ENCODE data around the gene CPA1.

GRCh38 chr7:129779038-129779411, 167.5 kb downstream of the NRF1 start:
- RRBS = 55% methylated on average over 15 of the region's 32 CpGs

DNA sequence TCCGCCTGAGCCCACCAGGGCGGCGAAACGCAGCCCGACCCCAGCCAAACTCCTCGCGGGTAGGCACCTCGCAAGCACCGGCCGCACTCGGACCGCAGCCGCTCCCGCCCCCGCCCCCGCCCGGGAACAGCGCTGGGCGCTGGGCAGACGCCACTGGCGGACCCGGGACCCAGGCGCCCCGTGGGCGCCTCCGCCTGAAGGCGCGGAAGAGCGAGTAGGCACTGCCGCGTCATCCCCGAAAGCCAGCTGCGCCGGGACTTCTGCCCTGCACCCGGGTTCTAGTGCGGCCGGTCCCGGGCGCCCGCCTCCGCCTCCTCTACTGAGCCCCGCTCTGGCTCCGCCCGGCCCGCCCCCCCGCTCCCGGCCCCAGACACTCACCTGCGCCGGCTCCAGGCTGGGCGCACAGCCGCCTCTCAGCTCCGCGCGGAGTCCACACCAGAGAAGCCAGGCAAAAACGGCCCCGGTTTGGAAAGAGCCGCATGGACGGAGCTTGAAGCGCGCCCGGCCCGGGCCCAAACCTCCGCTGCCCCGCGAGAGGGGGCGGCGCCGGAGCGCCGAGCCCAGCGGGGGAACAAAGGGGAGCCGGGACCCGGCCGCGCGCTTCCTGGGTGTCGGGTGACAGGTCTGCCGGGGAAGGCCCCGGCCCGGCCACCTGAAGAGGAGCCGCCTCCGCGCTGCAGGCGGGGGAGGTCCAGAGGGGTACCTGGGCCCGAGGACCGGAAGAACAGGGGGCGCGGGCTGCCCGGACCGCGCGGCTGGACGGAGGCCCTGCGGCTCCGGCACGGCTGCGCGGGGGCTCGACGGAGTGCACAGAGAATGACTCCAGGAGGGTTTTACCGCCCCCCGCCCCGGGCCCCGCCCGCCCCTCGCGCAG, 168.1 kb downstream of the NRF1 start:
- RRBS = 5% methylated on average over 74 of the region's 107 CpGs

GRCh38 chr7:129833225-129834314, 119.2 kb downstream of the UBE2H start:
- RRBS = no CpG with 5 or more reads among the region's 15 CpGs

DNA sequence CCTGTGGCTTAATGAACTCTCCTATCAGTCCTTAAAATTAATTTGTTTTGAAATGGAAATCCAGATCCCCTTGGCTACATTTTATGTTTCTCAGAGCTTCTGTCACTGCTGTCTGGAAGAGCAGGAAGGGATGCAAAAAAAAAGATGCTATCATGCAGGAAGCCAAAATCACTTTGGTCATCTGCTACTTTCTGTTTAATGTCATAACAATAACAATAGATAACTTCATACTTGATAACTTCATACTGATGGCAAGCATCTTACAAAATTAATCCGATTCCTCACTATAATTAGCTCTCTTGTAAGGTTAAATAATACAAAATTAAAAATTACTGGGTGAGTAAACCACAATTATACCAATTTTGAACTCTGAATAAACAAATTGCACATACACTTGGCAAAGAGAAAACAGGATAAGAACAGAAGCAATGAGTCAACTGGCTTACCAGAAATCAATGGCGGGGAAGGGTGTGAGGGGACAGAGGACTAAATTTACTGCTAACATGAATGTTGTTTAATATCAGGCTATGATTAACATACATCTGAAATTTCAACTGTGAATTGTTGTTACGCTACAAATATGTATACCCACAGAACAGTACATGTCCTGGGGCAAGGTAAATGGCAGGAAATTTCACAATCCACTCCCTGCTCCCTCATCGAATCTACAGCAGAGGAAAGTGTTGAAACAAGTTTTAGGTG, 99.3 kb downstream of the UBE2H start:
- RRBS = no CpG with 5 or more reads among the region's 4 CpGs

DNA sequence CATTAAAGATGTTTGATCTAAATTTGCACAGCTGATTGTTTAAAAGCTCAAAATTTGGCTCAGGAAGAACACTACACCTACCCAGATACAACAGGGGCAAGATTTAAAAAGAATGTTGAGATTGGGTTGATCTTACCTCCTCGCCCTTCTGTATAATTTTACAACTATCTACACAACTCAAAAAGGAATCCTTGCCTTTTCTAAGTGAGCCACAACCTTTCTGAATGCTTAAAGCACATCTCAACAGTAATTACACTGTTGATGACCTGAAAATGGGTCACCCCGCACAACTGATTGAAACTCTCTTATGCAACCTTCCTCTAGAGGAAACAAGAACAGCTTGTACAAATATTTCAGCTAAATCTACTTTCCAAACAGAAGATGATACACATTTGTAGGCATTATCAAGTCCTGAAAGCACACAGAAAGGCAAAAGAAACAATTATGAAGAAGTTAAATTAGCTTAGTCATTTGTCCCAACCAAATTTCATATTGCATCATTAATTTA, 75.5 kb downstream of the UBE2H start:
- RRBS = no CpG with 5 or more reads among the region's 2 CpGs

- RRBS = no CpG with 5 or more reads among the region's 9 CpGs
Measured at GRCh38 chr7:129906852-129907358, 45.9 kb downstream of the UBE2H start.

DNA sequence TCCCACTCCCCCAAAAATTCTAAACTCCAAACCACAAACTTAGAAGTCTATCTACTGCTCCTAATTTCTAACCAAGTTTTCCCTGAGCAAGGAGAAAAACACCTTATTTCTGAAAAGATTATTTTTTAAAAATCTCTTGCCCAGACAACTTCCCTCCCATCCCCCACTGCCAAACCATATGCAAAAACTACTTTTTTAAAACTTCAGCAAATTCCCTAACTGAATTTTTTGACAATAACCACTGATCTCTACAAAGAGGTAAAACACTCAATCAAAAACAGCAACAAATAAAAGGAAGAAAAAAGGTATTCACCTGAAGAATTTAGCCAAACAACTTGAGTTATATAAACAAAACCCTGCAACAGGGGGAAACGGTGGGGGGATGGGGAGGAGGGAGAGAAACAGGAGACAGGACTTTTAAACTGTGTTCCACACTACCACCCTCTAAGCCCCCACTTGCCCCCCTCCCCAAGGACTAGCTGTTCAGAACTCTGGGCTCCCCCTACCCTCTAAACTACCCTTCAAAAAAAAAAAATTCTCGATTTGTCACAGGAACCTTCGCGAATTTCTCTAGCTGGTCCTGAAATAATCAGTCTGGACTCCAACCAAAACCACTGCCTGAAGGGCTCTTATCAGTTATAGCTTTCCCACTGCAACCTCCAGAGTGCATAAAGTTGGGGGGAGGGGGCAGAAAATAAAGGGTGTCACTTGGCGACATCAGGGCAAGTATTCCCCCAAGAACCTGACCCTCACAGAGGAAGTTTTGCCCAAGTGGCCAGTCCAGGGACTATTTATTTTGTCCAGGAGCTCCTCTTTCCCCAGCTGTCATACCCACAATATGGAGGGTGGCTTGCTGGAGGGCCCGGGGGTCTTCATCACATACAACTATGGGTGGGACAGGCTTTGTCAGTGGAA, 1.5 kb downstream of the UBE2H start:
- RRBS = 2% methylated on average over 1 of the region's 6 CpGs

GRCh38 chr7:130140866-130141434, 64.3 kb downstream of the TMEM209 start:
- RRBS = 98% methylated on average over 5 of the region's 40 CpGs

GRCh38 chr7:130282615-130282988, 10.4 kb upstream of the CPA4 start:
- RRBS = no CpG with 5 or more reads among the region's 7 CpGs

DNA sequence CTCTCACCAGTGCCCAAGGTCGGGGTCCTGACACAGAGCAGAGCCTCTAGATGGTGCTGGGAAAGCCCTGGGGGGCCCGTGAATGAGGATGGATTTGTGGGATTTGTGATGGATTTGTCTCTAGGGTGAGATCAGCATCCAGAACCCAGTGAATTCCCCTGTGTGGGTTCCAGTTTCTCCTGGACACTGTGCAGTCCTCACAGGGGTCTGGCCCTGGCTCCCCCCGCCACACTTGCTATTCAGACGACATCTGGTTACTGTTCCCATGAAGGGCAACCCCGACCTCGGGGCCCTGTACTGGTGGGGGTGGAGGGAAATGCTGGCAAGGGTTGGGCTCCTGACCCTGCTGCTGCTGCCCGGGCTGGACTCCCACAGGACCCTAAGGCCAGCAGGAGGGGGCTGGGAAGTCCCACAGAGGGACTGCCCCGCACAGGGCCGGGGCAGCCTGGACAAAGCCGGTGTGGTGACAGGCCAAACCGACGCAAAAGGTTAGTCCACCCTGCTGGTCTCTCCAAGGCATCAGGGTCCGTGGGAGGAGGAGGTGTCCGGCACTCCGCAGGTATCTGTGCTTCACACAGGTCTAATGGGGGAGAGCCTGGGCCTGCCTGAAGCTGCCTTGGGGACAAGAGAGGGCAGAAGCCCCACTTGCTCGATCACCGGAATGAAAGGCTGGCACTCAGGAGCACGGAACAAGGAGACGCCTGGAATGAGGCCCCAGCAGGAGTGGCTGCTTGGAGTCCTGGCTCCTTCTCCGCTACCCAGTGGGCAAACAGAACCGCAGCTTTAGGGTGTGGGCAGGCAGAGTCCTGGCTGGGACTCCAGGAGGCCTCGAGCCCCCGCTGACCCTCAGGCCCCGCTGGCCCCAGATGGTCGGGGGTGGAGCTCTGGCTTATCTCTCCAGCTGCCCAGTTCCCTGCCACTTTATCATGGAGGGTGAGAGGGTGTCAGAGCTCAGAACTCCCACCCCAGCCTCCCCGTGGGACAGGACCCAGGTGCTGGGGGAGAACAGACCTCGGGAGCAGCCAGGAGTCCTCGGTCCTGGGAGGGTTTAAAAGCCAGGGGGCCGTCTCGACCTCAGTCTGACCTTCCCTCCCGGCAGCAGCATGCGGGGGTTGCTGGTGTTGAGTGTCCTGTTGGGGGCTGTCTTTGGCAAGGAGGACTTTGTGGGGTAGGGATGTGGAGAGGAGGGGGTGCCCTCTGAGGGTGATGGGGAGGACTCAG, at the start of gene CPA1:
CPA1 (plus strand) TSS at position 1,077 of the 1,221 bp plus-strand sequence.
- RRBS = 56% methylated on average over 3 of the region's 32 CpGs

GRCh38 chr7:130384042-130385334, 4.2 kb downstream of the CPA1 start:
- RRBS = no CpG with 5 or more reads among the region's 25 CpGs

- RRBS = no CpG with 5 or more reads among the region's 4 CpGs
Measured at GRCh38 chr7:130493878-130494308, 2.0 kb downstream of the MEST start.

GRCh38 chr7:130930805-130931276, 196.8 kb upstream of the KLF14 start:
- RRBS = no CpG with 5 or more reads among the region's 6 CpGs

GRCh38 chr7:130935433-130936199, 201.6 kb upstream of the KLF14 start:
- RRBS = no CpG with 5 or more reads among the region's 13 CpGs

DNA sequence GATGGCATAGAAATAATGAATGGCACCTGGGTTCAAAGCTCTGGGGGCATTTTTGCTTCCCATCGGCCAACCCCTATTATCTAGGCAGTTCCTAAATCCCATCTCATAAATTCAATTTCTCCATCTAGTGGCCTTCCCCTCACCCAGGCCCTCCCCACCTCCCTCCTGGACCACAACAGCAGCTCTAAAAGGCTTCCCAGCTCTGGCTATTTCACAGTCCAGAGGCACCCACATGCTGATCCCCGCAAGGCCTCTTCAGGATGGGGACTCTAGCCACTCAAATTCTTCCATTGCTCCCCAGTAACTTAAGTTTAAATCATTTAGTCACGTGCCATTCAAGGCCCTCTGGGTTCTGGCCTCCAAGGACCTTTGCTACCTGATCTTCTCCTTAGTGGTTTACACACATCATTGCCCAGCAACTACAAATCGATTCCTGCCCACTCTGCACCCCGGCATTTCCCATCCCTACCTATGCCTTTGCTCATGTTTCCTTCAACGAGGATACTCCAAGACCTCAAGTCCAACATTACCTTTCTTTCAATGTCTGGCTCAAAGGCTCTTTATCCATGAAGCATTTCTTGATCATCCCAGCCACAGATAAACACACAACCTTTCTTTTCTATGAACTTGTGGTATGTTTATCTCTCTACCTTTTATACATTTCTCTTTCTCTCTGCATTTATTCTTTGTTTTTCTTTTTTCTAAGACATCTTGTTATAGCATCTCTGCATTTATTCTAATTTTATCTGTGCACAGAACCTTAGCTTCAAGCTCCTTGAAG, 202.5 kb upstream of the KLF14 start:
- RRBS = no CpG with 5 or more reads among the region's 6 CpGs

DNA sequence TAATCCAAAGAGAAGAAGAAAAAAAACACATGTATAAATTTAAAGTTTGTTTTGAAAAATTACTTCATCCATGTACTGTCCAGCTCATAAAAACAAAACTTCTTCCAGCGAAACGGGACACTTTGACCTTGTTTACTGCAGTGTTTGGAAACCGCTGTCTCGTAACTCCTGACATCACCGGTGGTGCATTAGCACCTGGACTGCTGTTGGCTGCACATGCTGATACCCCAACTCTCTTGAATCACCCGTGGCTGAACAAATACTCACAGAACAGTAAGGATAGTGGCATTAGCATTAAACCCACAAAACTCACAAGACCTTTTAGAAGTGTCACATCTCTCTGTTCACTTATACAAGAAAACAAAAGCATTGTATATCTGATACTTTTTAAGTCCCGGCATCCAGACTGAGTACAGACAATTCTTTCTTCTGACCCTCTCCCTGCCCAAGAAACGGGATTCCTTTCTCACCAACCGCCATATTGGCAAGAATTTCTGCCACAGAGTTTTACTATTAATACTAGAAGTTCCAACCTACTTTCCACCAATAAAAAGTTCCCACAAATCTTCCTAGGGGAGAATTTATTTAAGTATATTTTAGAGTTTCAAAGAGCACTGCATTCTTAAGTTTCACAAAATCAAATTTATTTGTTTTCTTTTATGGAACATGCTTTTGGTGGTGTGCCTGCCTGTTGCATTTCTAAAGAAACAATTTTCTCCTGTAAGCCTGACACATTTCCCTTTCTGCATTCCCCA, 208.3 kb upstream of the KLF14 start:
- RRBS = no CpG with 5 or more reads among the region's 9 CpGs

GRCh38 chr7:130948374-130948758, 214.4 kb upstream of the KLF14 start:
- RRBS = no CpG with 5 or more reads among the region's 2 CpGs

GRCh38 chr7:130975579-130976153, 241.7 kb upstream of the KLF14 start:
- RRBS = no CpG with 5 or more reads among the region's 5 CpGs

DNA sequence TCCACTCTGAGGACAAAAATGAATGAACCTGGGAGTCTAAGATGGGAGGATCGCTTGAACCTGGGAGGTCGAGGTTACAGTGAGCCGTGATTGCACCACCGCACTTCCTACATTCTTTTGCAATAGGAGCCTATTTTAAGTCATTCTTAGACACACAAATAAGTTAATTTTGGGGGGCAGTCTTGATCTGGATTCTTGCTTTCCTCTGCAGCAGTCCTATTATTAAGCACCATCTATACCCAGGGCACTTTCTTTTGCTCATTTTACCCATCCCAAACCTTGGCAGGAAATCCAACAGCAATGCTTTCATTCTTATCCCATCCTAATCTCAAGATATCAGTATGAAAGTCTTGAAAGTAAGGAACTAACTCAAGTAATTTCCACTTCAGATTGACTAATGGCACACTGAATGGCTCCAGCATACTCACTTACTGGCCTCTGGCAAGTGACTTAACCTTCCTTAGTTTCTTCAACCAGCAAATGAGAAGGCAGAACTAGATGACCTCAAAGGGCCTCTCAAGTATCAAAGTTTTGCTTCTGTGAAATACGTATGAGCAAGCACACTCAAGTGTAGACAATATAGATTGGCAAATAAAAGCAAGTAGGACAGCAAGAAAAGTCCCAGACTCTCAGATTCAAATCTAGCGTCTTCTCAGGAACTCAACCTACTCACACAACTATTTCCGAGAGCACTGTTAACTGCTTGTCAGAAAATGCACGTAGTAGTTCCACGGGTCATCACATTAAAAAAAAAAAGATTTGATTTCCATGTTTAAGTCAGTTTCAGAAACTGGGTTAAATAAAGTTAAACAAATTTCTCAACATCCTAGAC, 276.6 kb upstream of the KLF14 start:
- RRBS = no CpG with 5 or more reads among the region's 9 CpGs

DNA sequence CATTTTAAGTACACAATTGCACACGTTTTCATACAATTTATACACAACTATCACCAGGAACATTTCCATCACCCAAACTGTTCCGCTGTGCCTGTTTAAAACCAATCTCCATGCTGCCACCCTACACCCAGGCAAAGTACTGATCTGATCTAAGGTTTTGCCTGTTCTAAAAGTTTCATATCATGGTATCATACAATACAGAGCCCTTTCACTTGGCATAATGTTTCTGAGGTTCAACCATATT, 282.9 kb upstream of the MKLN1 start:
- RRBS = no CpG with 5 or more reads among the region's 2 CpGs